Lower leg skin (tissue), 2 donors: ENCODE data around the gene APLP2.

- PRO-cap, result bidirectional peak, plus-strand start at chr11:130069894, minus-strand start at chr11:130069646
- RAMPAGE, long total RNA, 2 experiments, result start-site peak on the plus strand in 2 of 2 experiments, at chr11:130069847-130069925 at its widest, 1,529 to 1,583 reads per replicate
These were observed at the start of gene APLP2 for GRCh38 chr11:130069792-130070602. Gene APLP2 (plus strand): TSS chr11:130069894.

DNA sequence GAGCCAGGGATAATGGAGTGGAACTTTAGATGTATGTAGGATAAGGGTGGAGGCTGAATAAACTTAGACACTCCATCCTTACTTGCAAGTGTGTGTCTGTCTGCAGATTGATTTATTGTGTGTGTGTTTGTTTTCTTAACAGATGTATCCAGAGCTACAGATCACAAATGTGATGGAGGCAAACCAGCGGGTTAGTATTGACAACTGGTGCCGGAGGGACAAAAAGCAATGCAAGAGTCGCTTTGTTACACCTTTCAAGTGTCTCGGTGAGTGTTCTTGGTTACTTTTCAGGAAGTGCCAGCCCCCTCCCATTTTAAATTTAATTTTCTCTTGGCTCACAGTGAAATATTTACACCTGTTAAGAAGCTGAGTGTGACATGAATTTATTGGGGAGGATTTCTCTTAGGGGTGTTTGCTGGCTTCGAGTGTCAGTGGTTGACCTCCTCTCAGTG is 40.7 kb downstream of the APLP2 start:
- PRO-cap, result no peak
- RAMPAGE, long total RNA, 2 experiments, result no peak in any of the 2 experiments

- PRO-cap, result no peak
- RAMPAGE, long total RNA, 2 experiments, result no peak in any of the 2 experiments
These were observed 1.2 kb upstream of the ST14 start for GRCh38 chr11:130158343-130158891.

DNA sequence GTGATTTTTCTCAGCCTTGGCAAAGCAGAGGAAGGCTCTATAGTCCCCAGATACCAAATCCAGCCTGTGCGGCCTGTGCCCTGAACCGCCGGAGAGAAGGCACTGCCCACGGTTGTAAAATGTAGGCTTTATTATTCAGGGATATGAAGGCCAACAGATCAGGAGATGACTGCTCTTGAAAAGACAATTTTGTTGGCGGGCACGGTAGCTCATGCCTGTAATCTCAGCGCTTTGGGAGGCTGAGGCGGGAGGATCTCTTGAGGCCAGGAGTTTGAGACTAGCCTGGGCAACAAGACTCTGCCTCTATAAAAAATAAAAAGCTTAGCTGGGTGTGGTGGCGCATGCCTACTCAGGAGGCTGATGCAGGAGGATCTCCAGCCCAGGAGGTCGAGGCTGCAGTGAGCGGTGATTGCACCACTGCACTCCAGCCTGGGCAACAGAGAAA is 31.3 kb downstream of the ST14 start:
- PRO-cap, result no peak
- RAMPAGE, long total RNA, 2 experiments, result no peak in any of the 2 experiments

DNA sequence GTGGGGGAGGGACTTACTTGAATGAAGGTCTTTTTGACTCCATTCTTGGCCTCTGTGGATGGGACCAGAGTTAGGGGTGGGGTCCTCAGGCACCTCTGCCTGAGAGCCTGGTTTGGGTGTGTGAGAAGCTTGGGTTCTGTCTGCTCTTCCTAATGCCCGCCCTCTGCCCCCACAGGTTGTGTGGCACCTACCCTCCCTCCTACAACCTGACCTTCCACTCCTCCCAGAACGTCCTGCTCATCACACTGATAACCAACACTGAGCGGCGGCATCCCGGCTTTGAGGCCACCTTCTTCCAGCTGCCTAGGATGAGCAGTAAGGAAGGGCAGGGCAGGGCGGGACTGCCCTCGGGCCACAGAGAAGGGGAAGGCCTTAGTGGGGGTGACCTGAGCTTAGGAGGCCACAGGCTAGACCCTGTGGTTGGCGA is 34.4 kb downstream of the ST14 start:
- PRO-cap, result no peak
- RAMPAGE, long total RNA, 2 experiments, result no peak in any of the 2 experiments

DNA sequence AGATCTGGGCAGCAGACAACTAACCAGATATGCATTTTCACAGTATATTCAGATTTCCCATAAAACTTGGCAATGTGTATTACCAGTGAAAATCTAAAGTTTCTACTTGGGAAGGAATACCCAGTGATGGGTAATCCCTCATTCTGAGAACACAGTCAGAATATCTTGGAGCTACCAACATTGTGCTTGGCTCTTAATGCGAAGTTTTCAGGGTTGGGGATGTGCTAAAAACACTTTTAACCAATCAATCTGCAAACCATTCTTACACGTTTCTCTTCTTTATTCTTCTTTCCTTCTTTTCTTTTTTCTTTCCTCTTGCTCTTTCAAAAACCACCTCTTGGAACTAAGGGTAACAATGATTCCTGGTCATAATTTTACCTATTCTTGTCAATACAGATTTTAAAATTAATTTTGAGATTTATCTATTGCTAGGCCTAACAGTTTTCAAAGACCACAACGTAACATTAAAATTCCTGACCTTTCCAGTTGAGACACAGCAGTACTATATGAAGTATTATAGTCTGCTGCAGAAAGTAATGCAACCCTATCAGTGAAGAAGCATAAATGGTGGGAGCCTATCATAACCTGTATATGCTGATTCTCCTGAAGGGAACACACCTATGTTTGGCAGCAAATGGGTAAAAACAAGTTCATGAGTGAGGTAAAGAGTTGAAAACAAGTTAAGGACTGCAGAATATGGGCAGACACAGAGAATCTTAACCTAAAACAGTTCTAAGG is 72.0 kb downstream of the ST14 start:
- PRO-cap, result no peak
- RAMPAGE, long total RNA, 2 experiments, result no peak in any of the 2 experiments

- PRO-cap, result no peak
- RAMPAGE, long total RNA, 2 experiments, result no peak in any of the 2 experiments
These were observed 39.5 kb downstream of the ADAMTS8 start for GRCh38 chr11:130388880-130389279.

DNA sequence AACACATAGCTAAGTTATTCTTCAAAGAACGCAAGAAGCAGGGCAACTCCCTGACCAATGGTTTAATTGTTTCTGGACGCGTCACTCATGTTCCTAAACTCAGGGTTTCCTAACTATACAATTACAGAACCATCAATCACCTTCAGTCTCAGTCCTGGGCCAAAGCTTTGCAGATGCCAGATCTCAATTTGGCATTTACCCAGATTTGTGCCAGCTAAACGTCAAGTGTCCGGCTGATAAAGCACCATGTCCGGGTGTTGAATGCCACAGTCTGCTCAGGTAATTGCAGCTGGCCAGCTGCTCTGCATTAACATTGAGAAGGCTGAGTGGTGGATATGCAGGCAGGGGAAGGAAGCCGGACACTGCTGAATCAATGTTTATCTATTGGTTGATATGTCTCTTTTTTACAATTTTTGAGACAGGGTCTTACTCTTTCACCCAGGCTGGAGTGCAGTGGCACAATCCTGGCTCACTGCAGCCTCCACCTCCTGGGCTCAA is 38.0 kb downstream of the ADAMTS8 start:
- PRO-cap, result no peak
- RAMPAGE, long total RNA, 2 experiments, result no peak in any of the 2 experiments

DNA sequence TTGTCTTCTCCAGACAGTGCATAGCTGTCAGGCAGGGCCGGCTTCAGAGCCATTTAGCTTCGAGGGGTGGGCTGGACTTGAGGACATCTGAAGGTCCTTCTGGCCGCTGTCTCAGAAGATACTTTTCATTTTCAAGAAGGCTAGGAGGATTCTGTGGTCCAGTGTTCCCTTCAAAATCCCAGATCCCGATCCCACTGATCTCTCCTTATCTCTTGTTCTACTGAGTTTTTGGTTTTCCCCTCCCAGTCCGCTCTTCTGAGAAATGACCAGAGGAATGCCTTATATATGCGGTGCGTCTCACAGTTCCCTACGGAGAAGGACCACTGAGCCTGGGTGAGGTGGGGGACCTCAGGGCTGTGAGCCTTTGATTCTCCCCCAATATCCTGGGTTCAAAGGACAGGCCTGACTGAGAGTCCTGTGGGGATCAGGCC is 7.0 kb downstream of the ADAMTS8 start:
- PRO-cap, result no peak
- RAMPAGE, long total RNA, 2 experiments, result no peak in any of the 2 experiments

DNA sequence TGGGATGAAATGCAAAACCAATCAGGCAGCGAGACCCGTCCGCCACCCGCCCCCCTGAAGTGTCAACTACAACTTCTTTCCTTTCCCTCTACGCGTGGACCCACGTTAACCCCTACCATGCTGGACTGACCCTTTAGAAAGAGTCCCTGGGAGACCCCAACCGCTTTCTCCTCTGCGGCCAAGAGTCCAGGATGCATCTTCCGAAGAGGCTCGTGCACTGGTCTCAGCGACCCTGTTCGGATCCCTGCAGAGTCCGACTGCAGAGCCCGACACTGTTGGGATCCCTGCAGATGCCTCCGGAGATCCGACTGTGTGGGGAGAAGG is 311 bp upstream of the ADAMTS8 start:
- PRO-cap, result no peak
- RAMPAGE, long total RNA, 2 experiments, result no peak in any of the 2 experiments

DNA sequence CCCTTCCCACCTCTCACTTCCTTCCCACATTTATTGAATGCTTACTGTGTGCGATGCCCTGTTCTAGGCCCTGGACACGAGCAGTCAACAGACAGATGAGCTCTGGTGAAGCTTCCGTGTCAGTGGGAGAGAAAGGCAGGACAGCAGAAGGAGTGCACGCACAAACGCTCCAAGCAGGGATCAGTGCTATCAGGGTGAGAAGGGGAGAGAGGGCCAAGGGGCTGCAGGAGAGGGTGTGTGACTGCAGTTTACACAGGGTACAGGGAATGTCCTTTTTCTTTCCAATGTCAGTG is 87.5 kb downstream of the ADAMTS15 start:
- PRO-cap, result no peak
- RAMPAGE, long total RNA, 2 experiments, result no peak in any of the 2 experiments

DNA sequence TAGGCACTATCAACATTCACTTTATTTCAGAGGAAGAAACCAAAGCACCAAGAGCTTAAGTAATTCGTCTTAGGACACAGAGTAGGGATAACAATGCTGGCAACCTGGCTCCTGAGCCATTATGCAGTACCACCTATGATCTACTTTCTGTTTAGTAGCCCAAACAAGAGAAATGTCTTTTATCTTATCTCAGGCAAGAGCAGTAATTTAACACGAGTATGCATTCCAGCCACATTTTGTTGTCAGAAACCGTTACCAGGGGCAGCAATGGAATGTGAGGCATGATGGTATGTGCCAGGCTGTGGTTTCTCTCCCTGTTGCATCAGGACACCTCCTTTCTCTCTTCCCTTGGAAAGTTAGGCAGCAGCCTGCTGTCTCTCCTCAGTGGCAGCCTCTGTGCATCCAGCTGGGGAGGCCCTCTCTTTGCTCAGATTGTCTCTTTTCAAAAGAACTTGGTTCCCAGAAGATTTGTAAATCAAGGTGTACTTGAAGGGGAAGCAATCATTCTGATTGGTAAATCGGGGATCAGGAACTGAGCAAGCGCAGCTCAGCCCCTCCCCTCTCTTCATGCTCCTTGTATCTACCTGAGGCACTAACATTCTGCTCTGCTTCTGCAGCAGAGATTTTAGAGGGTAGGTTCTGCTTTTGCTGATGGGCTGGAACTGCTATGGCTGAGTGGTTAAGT is 229.1 kb downstream of the ADAMTS15 start:
- PRO-cap, result no peak
- RAMPAGE, long total RNA, 2 experiments, result no peak in any of the 2 experiments

DNA sequence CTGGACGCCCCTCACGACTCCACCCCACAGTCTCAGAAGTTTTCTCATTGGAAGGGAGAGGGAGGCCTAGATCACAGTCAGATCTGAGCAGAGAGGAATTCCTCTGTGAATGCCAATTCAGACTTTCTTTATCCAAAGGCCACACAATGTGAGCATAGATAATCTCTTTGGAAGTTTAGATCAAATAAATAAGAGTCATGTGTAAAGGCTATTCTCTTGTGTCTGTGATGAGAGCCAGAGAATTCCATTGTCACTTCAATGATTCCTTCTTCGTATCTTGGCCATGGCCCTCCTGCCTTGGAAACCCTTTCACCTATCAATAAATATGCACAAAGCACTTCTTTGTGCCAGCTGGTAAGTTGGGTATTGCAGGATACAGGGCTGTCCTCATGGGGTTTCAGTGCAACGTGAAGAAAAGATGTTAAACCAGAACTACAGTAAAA is 142.9 kb downstream of the SNX19 start:
- PRO-cap, result no peak
- RAMPAGE, long total RNA, 2 experiments, result no peak in any of the 2 experiments

GRCh38 chr11:130891149-130891768 is 25.0 kb downstream of the SNX19 start:
- PRO-cap, result no peak
- RAMPAGE, long total RNA, 2 experiments, result no peak in any of the 2 experiments

- PRO-cap, result no peak
- RAMPAGE, long total RNA, 2 experiments, result no peak in any of the 2 experiments
These were observed 23.3 kb downstream of the SNX19 start for GRCh38 chr11:130892932-130893364.

- PRO-cap, result no peak
- RAMPAGE, long total RNA, 2 experiments, result no peak in any of the 2 experiments
These were observed 18.8 kb downstream of the SNX19 start for GRCh38 chr11:130896948-130898459.

GRCh38 chr11:133787618-133788323 is 57.5 kb downstream of the SPATA19 start:
- PRO-cap, result unidirectional peak, plus-strand start at chr11:133787916
- RAMPAGE, long total RNA, 2 experiments, result no peak in any of the 2 experiments

DNA sequence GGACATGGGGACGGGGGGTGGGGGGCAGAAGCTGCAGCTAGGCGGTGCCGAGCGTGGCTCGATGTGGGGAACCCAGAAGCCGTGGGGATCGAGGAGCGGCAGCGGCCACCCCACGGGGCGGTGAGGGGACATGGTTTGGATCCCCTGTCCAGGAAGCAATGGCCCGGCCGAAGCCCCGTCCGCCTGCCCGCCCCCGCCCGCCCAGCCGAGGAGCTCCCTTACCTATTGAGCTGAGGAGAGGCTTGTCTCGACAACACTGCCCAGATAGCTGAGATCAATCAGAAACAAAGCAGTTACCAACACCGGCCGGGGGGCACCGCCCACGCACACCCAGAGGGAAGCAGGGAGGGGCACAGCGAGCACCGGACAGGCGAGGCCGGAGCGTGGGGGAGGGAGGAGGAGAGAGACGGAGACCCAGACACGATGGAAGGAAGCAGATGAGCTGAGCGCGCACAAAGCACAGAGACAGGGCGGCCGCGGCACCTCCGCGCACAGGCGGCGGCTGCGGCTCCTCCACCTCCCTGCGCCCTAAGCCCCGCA is 38.7 kb downstream of the IGSF9B start:
- PRO-cap, result no peak
- RAMPAGE, long total RNA, 2 experiments, result no peak in any of the 2 experiments

DNA sequence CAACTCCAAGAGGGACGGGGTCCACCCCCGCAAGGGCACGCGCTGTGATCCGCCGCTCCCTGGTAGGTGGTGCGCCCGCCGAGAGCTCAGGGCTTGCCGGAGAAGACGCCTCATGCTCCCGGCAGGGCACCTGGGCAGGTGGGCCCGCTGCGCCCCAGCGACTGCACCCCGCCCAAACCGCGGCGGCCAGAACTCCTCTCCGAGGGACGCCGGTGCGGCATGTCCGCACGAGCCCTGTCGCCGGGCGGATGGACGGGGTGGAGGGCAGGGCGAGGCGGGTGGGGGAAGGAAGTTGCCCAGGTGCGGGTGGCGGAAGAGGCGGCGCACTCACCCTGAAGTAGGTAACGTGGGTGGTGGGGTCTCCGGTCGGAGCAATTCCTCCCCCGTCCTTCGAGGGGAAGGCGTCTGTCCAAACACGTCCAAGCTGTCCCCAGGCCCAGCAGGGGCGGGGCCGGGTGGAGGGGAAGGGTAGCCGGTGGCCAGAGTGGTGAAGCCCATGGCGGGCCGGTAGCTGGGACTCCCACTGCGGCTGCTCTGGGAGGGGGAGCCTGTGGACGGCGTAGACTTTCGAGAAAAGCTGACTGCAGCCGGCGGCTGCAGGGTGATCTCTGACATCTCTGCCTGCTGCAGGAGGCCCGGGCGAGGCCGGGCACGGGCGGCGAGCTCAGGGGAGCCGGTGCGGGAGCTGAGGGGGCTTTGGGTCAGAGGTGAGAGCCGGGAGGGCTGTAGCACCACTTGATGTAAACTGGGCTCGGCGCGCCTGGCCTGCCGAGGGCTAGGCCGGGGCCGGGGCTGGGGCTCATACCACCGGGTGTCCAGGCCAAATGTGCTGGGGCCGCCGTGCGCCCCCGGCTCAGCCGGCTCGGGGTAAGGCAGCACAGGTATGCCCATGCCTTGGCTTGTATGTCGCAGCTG is 37.1 kb downstream of the IGSF9B start:
- PRO-cap, result no peak
- RAMPAGE, long total RNA, 2 experiments, result start-site peak on the minus strand in 1 of 2 experiments, centred at position 532 of the sequence, 6 reads per replicate

DNA sequence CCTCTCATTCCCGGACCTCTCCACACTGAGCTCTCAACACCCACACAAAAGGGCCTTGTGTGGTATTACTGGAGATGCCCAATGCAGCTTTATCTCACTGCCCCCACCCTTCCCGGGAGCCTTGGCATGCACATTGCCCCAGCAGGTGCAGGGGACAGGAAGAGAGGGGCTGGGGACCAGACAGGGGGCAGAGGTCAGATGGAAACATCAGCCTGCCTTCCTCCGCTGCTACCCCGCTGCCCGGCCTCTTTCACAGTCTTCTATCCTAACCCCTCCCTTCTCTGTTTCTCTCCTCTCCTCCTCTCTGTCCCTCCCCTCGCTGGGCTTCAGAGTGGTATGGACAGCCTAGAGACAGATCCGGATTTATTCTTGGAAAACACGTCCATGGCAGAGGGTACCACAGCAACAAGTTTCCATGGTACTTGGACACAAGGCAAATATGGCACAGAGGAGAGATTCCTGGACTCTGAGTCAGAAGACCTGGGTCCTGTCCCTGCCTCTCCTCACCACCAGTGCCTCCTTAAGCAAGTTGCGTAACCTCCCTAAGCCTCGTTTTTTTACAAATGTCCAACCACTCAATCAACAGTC is 8.3 kb upstream of the IGSF9B start:
- PRO-cap, result no peak
- RAMPAGE, long total RNA, 2 experiments, result no peak in any of the 2 experiments